Myometrial cell (primary cell): ENCODE results near the genes TMEM63A and H3-3A.

DNA sequence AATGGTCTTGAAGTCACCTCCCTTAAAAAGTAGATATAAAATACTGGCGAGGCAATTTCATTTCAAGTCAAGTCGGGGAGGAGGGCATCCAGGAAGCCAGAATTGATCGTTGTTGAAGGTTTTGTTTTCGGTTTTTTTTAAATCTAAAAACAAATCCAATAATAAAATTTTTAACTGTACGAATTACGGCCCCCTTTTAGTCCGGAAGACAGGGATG, 1.1 kb upstream of the ENAH start:
- RAMPAGE, long total RNA: no peak

DNA sequence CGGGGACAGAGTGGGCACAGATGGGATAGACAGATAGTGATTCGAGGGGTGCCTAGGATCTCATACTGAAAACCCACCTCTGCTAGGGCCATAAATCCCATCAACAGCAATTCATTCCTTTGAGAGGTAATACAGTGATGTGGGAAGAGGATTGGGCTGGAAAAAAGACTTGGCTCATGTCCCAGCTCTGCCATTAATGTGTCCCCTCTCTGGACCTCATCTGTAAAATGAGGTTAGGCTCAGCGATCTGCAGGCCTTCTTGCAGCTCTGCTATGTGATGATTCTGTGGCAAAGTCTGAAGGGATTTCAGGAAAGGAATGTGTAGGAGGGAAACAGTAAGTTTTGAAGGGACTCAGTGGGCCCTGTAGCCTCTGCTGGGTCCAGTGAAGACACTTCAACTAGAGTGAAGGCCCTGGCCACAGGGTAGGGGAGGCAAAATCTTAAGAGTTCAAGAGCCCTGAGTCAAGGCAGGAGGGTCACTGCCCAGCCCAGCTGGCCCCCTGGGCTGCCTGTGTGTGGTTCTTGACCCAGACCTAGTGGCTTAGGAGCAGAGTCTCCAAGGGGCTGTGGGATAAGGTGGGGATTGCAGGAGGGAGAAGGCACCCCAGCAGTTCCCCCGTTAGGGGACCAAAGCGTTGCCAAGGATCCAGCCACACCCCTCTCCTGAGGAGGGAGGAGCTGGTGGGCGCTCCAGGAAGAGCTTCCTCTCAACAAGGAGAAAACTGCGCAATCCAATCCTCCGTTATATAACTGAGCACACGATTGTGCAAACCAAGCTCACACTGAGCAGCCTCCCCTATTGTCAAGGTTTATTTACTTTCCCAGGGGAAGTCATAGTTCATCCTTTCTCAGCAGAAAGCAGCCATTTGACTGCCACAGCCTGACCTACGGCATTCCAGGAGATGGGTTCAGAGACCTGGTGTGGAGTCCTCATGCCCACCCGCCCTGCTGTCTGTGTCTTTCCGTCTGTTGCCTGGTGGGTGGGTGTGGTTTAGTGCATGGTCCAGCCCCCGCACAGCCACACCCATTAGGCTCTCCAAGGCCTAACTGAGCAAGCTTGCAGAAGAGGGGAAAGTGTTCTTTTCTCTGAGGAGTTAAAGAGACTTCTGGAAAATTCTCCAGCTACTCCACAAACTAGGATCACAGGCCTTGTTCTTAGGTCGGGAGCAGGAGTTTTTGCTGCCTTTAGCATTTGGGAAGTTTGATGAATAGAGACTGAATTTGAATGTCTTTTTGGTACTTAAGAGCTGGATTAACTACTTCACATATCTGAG, 3.3 kb downstream of the EPHX1 start:
- RAMPAGE, long total RNA: no peak

DNA sequence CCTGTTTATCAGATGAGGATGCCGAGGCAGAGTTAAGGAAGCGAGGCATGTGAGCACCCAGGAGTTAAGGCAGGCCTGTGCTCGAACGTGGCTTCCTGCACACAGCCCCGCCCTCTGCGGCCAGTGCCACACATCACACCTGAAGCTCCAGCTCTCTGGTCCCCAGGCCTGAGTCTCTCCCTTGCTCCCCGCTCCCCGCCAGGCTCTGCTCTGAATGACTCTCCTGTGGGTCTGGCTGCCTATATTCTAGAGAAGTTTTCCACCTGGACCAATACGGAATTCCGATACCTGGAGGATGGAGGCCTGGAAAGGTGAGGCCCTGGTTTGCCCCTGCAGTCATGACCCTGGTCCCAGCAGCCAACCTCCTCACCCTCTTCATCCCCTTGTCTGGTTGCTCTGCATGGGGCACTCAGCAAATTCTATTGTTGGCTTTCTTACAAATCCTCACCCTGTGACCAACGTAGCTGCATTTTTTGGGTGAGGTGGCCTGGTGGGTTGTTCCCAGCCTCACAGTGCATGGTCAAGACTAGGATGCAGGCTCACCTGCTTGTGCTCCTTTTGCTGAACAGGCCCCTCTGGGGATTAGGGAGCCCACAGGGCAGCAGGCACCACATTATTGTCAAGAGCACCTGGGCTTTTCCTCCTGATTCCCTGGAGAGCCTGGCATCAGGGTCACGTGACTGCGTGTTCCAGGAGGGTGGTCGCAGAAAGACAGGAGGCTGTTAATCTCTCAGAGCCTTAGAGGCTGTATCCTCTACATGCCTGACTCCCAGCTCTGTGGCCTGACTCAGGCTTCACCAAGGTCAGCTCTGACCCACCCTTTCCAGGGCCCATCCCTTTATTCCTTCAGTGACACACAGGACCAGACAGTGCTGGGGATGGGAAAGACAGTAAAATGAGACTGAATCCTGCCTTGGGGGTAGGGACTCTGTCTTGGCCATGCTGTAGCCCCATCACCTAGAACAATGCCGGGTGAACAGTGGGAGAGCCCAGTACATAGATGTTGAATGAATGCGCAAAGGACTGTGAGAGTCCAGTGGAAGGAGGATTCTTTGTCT, 32.6 kb downstream of the EPHX1 start:
- RAMPAGE, long total RNA: no peak

DNA sequence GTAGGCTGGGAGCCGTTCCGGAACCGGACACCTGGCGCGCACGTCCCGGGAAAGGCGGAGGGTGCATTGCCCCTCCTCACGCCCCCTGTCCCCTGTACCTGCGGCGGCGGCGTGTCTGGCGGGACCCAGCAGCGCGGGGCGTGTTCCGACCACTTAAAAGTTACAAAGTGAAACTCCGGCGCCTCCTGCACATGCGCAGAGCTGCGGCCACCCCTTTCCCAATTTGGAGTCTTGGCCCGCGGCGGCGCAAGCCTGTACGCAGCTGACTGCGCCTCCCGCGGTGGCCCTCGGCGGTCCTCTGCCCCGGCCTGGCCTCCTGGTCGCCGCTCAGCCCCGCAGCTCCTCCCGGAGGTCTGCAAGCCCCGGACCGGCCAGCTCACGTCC, at the start of gene TMEM63A:
Gene TMEM63A (minus strand): TSS at position 175 of the 384 bp plus-strand sequence.
- RAMPAGE, long total RNA: no peak

GRCh38 chr1:225897677-225898256, 8.8 kb upstream of the LEFTY1 start:
- RAMPAGE, long total RNA: no peak

GRCh38 chr1:225908694-225909218, 15.3 kb downstream of the PYCR2 start:
- RAMPAGE, long total RNA: no peak

DNA sequence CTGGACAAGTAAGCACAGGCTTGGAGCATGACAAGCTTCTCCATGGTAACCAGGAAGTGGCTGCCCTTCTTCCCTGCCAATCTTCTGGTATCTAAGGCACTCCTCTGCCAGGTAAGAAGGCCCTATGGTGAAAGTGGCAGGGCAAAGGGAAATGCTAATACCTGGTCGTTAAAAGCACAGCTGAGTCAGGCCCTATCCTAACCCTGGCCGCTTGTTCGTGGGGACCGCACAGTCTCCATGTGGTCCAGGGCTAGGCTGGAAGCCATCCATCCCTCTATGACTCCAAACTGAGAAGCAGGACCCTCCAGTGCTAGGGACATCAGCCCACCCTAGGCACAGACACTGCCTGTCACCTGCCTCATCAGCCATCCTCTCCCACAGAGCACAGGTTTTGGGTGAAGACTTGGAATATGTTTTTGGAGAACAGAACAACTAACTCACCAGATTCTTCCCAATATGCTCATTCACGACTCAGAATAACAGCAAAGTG, 1.4 kb downstream of the PYCR2 start:
- RAMPAGE, long total RNA: no peak

- RAMPAGE, long total RNA: no peak
These were observed 28.0 kb upstream of the H3-3A start for GRCh38 chr1:226034354-226035005.

DNA sequence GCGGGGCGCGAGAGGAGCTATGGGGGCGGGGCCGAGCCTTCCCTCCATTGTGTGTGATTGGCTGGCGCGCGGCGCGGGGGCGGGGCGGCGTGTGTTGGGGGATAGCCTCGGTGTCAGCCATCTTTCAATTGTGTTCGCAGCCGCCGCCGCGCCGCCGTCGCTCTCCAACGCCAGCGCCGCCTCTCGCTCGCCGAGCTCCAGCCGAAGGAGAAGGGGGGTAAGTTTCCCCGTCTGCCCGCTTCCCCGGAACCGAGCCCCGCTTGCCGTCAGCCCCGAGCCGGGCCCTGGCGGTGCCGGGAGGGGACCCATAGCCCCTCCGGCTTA, at the start of gene H3-3A:
Gene H3-3A (plus strand): TSS at position 122 of the 324 bp plus-strand sequence.
- RAMPAGE, long total RNA: start-site peak on the plus strand centred at position 156 of the sequence, 75 bp wide, 1,836 and 2,684 reads in 2 replicates

GRCh38 chr1:226063380-226064187, 1.1 kb downstream of the H3-3A start:
- RAMPAGE, long total RNA: no peak

GRCh38 chr1:226066003-226067069, 3.8 kb downstream of the H3-3A start:
- RAMPAGE, long total RNA: no peak

- RAMPAGE, long total RNA: no peak
These were observed 6.0 kb downstream of the H3-3A start for GRCh38 chr1:226068427-226068937.

DNA sequence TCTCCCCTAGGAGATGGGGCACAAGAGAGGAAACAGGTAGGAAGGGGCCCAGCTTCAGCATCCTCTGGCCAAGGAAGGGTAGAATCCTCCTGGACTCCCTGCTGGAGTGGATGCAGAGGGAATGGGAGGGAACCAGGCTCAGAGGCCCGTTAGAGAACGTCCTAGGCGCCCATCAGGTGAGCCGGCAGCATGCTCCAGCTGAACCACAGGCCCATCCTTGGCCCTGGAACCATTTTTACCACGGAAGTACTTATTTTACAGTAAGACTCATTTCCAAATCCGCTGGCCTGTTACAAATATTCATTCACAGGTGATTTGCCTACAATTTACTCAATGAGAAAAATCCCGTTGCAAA, 58.1 kb downstream of the H3-3A start:
- RAMPAGE, long total RNA: no peak

DNA sequence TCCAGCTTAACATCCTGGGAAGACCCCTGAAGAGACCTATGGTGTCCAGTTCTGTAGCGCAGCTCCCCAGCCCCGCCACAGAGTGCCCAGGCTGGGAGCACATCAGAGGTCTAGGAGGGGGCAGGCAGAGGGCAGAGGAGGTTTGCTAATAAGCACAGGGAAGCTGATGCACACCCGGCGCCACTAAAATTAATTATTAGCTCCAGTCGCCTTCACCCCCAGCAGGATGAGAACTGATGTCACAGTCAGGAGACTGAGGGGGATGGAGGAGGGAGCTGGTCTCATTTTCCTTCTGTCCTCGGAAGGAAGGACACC, 38.4 kb downstream of the STUM start:
- RAMPAGE, long total RNA: no peak

GRCh38 chr1:226643735-226644585, 95.1 kb downstream of the ITPKB start:
- RAMPAGE, long total RNA: no peak

DNA sequence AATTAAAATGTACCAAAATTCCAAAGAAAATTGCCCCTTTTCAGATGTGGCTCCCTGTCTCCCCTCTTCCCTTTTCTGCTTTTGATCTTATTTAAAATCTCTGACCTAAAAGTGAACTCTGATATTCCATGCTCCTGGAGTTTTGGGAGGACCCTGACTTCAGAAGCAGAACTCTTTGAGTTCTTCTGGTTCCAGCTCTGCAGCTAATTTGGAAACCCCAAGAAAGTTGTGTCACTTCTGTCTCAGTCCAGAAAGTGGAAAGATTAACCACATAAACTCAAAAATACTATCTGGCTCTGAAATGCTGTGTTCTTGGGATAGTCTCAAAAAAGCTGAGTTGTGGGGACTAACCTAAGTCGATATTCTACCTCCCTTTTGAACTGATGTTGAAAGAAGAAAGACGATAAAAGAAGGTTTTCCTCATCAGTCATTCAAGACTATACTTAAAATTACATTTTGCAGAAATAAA, 59.8 kb downstream of the ITPKB start:
- RAMPAGE, long total RNA: no peak

- RAMPAGE, long total RNA: no peak
These were observed 42.0 kb downstream of the ITPKB start for GRCh38 chr1:226696772-226697737.

GRCh38 chr1:226702297-226703163, 36.6 kb downstream of the ITPKB start:
- RAMPAGE, long total RNA: no peak

DNA sequence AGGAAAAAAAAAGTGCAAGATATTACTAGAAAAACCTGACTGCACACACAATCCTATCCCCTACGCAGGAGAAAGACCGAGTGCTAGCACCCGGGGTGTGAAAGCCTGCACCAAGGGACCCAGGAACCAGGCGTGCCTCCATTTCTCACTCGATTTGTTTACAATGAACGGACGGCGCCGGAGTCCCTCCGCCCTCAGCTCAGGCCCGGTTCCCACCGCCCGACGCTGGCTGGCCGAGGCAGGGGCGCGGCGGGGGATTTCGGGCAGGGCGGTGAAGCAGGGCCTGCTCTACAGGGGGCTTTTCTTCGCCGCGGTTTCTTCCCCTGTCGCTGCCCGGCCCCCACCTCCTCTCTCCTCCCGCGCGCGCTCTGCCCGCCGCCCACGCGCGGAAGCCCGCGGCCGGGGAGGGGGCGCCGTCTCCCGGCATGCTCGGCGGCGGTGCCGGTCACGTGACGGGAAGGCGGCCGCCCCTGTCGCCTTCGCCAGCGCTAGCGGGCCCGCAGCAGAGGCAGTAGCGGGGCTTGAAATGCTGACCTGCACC, 35.8 kb downstream of the ITPKB start:
- RAMPAGE, long total RNA: no peak

DNA sequence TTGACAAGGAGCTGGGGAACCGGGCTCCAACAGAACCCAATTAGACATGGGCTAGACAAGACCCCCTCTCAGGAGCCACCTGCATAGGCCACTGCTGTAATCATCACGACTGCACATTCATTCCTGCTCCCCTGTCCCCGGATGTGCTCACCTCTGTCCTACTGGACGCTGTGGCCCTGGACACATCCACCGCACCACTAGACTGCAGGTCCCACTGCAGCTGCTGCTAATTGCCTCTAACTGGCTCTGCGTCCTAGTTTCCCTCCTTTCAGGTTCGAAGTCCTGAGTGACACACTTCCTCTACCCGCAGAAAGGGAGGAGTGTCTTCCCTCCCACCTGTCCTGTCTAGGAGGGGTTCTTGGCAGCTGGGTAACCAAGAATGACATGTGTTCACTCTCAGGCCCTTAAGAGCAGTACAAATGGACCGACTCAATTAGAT, 40.4 kb upstream of the ITPKB start:
- RAMPAGE, long total RNA: no peak